Retinal pigment epithelial cell (primary cell): ENCODE measurements around a stretch of chr5.

- RRBS, result no CpG with 5 or more reads among the region's 14 CpGs
Measured at GRCh38 chr5:178150445-178151652, 2.8 kb downstream of the NHP2 start.

DNA sequence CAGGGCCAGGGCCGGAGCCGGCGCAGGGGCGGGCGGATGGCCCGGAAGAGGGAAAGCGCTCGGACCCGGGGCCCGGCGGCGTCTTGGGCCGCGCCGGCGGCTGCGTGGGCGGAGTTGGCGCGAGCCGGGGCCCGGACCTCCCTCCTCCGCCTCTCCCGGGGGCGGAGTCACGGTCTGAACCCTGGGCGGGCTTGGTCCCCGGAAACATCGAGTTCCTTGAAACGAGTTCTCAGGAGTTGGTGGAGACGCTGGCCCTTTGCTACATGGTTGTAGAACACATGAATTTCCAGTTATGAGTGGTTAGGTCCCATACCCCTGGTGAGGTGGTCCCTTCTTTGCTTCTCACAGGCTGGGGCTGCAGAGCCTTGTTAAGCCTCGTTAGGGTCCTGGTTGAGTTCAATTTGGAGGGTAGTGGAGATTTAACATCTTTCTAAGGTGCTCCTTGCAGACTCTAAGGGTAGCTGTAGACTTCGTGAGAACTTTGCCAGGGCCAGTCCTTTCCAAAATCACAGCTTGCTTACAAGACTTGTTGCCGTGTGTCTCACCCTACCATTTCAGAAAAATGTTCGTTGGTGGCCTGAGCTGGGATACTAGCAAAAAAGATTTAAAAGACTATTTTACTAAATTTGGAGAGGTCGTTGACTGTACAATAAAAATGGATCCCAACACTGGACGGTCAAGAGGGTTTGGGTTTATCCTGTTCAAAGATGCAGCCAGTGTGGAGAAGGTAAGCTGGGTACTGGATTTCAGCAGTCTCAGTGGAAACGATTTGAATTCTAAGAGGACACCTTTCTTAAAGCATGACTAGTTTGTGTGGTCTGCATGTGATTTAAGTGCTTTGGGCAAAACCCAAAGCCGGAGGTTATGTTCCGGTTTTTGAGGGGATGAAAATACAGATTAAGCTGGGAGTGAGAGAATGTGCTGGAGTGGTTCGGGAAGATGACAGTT is 1.2 kb downstream of the HNRNPAB start:
- RRBS, result 1% methylated on average over 6 of the region's 41 CpGs

- RRBS, result no CpG with 5 or more reads among the region's 9 CpGs
Measured at GRCh38 chr5:178221348-178222273, 11.0 kb downstream of the PHYKPL start.

DNA sequence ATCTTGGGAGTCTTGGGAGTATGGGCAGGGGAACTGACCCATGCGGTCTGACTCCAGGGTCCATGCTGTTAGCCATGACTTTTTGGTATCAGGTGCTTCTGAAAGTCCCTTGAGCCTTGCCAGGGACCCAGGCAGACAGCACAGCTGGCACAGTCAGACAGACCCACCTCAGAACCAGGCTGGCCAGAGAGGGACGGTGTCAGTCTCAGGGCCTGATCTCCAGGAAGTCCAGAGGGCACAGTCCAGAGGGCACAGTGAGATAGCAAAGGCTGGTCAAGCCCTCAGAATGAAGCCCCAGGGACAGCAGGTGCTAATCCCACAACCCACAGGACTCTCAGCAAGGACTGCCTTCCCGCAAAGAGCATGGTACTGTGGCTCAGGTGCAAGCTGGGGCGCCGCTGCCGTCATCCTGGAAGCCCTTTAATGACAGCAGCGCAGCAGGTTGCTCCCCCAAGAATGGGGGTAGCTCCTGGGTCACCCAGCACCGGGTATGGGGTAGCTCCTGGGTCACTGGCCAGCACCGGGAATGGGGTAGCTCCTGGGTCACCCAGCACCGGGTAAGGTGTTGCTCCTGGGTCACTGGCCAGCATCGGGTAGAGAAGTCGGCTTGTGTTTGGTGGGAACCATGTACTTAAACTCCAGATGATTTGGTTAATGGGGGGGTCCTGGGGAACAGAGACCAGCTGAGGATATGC is 105.6 kb upstream of the PHYKPL start:
- RRBS, result no CpG with 5 or more reads among the region's 12 CpGs

DNA sequence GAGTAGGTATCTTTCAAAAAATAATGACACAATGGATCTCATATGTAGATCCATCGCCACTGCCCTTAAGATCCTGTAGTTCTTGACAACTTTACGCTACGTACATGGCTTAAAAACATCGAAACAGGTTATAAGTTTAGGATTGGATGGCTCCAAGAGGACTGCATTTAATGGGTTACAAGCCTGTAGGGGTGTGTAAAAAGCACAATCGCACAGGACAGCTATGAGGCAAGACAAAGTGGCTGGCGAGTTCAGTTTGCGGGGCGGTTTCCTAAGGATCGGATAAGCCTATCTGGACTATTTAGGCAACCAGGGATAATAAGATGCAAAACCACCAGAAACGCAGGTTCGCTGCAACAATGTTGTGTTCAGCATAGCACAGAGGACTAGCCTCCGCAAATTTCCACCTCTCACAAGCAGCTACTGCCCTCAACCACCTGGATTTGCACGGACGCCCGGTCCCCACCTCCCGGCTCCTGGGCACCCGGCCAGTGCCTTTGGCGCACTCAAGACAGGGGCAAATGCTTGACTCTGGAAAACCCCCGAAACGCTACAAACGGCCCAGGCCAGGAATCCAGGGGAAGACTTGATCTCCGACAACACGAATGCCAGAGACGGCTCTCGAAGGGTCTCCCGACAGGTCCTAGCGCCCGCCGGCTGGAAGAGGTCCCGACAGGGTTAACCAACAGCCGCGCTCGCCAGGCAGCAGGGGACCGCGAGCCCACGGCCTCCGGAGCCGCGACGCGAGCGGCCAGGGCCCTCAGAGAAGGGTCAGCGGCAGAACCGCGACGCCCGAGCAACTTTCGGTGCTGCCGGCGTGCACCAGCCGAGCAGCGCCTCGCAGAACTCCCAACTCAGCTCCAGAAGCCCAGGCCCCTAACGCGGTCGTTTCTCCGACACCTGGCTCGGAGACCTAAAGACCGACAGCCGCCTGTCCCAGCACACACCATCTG is 590 bp downstream of the CLK4 start:
- RRBS, result under 1% methylated on average over 17 of the region's 60 CpGs

- RRBS, result no CpG with 5 or more reads among the region's 2 CpGs
Measured at GRCh38 chr5:178642339-178642610, 15.4 kb upstream of the CLK4 start.

DNA sequence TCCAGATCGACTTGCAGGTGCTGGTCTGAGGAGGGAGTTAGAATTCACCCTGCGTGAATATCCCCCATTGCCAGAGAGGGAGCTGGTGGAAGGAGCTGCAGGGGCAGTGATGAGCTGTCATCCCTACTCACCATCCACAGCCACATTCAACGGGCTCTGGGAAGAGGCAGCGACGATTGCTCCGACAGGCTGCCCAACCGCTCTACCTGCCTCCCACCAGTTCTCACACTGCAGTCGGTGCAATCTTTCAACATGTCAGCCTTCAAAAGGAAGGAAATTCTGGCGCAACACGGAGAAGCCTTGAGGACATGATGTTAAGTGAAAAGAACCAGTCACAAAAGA is 40.9 kb upstream of the CLK4 start:
- RRBS, result no CpG with 5 or more reads among the region's 10 CpGs

DNA sequence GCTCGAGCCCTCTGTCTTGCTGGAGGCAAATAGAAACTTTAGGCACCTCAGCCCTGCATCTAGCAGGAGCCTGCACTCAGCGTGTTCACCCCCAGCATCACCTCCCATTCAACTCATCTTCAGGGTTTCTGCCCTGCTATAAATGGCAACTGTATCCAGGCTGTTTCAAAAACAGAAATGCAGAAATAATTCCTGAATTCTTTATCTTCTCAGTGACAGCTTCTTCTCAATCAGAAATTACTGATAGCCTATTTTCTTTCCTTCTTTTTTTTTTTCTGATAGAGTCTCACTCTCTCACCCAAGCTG is 31.3 kb downstream of the ZNF354A start:
- RRBS, result no CpG with 5 or more reads among the region's 2 CpGs

GRCh38 chr5:178995047-178995309 is 142 bp downstream of the GRM6 start:
- RRBS, result 1% methylated on average over 13 of the region's 23 CpGs

DNA sequence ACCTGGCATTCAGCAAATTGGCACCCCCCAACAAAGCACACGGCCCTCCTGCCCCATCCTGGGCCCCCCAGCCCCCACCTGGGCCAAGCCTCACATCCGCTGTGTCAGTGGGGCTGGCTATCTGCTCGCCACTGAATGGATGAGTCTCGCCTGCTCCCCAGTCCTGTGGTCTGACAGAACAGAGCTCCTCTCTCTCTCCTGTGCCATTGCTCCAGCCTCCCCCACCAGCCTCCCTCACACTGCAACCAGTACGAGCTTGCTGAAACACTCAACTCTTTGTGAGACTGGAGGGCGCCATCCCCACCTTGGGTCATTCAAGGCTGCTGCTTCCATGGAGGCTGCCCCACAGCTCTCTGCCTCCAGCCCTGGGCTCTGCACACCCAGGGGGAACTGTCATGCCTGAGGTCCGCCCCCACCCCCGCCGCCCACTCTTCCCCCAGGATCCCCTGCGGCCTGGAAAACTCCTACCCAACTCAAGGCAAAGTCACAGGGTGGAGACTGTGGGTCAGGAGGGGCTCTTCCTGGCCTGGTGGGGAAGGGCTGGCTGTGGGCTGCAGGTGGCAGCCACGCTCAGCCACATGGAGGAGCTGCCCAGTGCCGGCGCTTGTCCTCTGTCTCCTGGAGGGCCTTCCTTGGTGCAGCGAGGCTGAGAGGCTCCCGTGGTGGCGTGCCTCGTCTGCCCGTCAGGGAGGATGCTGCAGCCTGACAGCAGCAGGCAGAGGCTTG is 78.4 kb downstream of the ADAMTS2 start:
- RRBS, result no CpG with 5 or more reads among the region's 18 CpGs

- RRBS, result 93% methylated on average over 3 of the region's 24 CpGs
Measured at GRCh38 chr5:179270534-179271735, 74.3 kb downstream of the ADAMTS2 start.

DNA sequence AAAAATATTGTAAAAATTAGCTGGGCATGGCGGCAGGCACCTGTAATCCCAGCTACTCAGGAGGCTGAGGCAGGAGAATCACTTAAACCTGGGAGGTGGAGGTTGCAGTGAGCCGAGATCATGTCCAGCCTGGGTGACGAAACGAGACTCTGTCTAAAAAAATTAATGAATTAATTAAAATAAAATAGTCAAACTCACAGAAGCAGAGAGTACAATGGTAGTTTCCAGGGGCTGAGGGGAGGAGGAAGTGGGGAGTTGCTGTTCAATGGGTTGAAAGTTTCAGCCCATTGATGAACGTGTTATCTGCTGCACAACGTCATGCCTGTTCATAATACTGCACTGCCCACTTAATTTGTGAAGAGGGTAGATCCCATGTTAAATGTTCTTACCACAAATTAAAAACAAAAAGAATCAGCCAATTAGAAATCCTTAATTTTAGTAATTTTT is 16.5 kb upstream of the RUFY1 start:
- RRBS, result no CpG with 5 or more reads among the region's 6 CpGs

GRCh38 chr5:179572442-179572865 is 22.1 kb downstream of the RUFY1 start:
- RRBS, result no CpG with 5 or more reads among the region's 8 CpGs

DNA sequence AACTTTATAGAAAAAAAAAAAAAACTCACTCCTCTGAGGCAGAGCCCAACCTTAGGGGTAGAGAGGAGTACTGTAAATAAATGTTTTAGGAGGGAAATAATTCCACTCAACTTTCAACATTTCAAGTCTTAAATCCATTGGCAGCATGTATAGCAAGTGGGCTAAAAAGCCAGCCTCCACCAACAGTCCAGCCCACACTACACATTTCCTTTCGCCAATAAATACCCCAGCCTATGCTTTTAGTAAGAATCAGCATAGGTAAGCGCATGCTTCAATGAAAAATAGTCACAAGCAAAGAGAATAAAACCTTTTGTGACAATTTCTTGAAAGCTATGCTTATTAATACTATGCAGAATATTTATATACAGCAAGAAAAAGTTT is 5.0 kb downstream of the HNRNPH1 start:
- RRBS, result no CpG with 5 or more reads among the region's 2 CpGs

DNA sequence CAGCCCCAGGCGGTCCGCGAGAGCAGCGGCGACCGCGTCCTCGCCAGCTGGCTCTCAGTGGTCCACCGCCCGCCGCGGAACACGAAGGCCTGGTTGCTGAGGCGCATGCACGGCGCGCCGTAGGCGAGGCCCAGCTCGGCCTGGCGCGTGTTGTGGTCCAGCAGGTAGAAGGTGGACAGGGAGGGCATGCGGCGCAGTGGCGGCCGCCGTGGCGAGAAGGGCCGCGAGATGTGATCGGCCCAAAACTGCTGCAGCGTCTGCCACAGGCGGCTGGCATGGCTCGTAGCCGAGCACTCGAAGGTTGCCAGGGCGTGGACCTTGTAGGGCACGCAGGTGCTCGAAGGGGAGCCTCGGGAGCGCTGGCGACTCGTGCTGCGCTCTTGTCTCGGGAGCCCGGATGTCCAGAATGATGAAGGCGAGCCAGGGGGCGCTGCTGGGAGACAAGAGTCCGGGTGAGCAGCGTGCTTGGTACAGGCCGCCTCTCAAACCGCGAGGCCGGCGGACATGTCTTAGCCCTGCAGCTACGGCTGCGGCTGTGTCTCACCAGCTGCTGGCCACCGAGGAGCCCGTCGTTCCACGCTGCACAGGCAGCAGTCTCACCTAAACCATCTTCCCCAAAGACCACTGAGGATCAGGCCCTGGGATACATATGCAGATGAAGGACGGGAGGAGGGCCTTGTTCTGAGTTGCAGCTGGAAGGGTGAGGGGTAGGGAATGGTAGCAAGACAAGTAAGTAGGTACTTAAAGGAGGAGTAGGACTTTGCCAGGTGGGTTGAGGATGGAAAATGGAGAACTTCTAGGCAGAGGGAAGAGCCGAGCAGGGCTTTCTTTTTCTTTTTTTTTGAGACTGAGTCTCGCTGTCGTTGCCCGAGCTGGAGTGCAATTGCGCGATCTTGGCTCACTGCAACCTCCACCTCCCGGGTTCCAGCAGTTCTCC is 1.7 kb downstream of the CBY3 start:
- RRBS, result 8% methylated on average over 9 of the region's 69 CpGs

DNA sequence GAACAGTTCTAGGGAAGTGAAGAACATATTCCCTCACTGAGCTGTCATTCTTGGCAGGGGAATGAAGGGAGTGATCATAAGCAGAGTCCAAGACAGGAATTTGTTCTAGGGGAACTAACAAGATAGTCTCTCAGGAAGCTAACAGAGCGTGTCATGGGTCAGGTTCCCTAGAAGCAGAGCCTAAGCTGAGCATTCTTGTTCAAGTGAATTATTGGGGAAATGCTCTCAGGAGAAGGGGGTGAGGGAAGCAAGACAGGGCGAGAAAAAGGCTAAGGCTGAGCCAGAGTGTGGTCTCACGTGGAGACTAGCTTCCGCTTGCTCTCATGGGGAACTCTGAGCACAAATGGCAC is 345 bp upstream of the CBY3 start:
- RRBS, result no CpG with 5 or more reads among the region's 4 CpGs

GRCh38 chr5:179699497-179700292 is 928 bp downstream of the CANX start:
- RRBS, result no CpG with 5 or more reads among the region's 22 CpGs

- RRBS, result no CpG with 5 or more reads among the region's 6 CpGs
Measured at GRCh38 chr5:179759887-179760502, 27.4 kb downstream of the MAML1 start.

DNA sequence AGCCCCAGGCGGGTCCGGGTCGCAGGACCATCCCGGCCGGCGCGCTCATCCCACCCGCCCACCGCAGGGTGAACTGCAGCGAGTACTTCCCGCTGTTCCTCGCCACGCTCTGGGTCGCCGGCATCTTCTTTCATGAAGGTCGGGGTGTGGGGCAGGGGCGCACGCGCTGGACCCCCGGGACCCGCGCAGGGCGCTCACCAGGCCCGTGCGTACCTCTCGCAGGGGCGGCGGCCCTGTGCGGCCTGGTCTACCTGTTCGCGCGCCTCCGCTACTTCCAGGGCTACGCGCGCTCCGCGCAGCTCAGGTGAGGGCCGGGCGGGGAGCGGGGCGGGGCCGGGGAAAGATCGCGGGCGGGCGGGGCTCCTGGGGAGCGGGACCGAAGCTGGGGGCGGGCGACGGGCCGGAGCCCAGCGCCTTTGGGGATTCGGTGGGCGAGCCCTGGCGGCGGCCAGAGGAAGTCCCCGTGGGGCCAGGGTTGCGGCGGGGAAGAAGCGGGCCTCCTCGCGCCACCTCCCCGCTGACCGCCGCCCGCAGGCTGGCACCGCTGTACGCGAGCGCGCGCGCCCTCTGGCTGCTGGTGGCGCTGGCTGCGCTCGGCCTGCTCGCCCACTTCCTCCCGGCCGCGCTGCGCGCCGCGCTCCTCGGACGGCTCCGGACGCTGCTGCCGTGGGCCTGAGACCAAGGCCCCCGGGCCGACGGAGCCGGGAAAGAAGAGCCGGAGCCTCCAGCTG is 2.1 kb downstream of the LTC4S start:
- RRBS, result 2% methylated on average over 40 of the region's 96 CpGs

GRCh38 chr5:179805592-179806148 is 996 bp downstream of the MGAT4B start:
- RRBS, result 2% methylated on average over 42 of the region's 52 CpGs